ReNcell CX (cell line): ENCODE results near the gene NEUROG1.

GRCh38 chr5:133820207-133821074 is 148.0 kb downstream of the C5orf15 start:
- PRO-cap: no peak

DNA sequence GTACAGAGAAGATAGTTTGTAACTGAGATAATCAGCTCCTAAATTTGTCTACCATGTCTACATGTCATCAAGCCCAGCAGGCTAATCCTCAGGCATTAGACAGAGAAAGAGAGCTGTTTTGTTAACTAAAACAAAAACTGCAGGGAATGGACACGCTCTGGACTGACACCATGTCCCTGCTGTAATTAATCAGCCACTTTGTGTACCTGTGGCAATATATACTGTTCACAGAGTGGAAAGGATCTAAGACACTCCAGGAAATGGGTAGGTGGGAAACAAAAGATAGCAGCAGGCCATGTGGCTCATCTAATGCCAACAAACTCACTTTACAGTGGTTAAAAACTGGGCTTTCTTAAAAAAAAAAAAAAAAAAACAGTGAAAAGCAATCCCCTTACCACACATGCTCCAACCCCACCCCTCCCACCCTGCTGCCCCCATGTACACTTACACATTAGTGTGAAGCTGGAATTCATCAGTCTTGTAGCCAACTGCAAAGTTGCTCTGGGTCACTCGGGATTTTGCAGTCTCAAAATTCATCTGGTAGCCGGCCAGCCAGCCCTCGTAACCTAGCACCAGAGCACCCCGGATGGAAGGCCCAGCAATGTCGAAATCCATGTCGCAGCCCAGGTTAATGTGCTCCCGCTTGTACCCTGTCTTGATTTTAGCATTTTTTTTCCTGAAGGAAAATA is 12.0 kb upstream of the C5orf15 start:
- PRO-cap: no peak

DNA sequence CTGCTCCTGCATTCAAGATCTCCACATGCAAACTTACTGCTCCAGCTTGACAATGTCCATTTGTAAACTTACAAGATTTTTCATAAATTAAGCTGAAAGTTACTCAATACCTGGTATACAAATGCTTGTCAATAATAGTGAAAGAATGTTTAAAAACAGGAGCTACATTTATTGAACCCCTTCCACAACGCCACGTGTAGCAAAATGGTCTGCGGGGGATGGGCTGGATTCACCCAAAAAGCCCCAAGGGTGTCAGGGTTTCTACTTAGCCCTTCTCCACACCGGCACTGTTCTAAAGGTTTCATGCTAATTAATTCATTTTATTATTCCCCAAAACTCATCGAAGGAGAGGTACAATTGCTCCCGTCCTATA is 1.4 kb downstream of the VDAC1 start:
- PRO-cap: no peak

DNA sequence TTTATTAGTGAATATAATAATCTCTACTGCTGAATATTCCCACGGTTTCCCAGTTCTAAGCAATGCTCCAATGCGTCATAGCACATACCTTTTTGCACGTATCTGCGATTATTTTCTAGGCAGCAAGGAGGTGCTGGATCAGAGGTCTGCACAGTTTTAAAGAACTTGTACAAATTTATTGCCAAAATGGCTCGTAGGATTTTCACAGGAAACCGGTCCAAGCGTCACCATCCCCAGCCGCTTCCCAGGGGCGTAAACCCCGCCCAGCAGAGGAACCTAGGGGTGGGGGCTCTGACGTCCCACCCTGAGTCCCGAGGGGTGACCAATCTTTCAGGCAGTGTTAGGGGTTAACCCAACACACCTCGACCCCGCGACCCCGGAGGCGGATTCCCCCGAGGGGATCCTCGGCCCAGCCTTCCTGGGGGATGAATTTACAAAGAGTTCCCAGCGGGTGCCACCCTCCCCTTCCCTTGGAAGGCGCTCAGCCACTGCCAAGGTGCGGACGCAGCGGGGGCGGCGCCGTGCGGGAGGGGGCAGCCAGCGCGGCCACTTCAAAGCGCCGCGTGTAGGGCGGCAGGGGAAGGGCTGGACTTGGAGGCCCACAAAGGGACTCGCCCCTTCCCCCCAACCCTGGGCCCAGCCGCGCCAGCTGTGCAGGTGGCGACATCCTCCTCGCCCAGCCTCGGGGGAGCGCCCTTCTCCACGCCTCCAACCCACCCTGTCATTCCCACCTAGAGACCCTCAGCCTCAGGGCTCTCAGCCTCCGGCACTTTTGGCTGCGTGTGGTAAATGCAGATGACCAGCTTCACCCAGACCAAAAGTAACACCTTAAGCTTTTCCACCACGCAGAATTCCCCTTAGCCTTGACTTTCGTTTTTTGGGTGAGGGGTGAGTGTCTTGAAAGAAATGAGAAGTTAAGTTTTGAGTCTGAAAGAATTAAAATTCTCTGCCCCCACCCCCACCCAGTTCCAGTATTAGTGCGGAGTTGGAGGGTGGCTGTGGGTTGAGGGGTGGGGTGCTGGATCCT is 43.4 kb upstream of the TCF7 start:
- PRO-cap: no peak

- PRO-cap: no peak
These were observed 8.7 kb downstream of the TCF7 start for GRCh38 chr5:134123165-134123661.

DNA sequence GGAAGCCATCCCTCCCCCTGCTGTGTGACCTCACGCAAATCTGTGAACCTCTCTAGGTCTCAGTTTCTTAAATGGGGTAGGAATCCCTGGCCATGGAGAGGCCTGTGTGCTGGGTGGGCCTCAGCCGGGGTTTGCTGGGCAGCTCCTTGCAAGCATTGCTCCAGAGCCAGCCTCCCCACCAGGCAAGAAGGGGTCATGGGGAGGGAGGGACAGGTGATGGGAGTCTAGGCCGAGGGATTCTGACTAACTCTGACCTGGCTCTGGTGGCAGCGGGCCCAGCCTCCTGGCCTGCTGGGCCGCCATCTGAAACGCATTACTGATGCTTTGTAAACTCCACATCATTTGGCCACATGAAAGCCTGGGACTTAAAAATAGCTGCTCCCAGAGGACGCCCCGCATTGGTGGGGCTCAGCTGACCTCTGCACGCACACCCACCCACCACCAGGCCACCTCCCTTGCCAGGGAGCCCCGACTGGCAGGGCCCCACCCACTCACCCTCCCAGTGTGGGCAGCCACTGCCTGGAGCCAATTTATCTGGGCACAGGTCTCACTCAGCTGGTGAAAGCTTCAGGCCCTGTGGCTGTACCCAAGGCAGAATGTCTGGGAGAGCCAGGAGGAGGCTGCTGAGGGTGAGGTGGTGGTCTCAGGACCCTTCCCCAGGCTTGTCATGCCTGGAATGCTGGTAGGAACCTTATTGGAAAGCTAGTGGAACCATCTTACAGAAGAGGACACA is 10.6 kb downstream of the TCF7 start:
- PRO-cap: no peak

DNA sequence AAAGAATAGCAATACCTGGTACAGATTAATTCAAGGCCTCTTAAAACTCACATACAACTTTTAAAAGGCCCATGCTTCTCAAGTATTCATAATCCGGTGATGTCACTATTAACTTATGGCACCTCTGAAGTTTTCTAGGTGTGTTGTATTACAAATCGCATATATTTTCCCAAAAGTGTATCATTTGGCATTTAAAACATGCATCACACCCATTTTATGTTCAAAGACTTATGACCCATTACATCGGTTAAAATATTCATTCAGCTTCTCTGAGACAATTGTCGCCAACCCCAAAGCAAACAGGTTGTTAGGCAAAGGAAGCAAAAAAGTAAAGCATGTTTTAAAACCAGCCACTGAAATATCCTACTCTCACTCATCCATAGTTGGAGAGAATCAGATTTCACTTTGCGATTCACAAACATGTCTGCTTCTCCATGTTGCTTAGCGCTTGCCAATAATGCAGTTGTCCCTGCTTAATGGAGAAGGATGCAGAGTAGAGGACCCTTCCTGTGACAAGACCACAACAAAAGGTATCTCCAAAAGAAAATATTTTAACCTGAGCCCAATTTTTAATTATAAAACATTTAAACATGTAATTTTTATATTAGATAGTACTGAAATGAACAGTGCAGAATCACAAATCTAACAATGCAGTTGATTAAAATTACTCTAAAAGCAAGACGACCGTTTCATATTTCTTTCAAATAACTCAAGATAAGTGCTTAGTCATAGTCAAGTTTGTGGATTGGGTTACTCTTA is 1.7 kb downstream of the SKP1 start:
- PRO-cap: no peak

DNA sequence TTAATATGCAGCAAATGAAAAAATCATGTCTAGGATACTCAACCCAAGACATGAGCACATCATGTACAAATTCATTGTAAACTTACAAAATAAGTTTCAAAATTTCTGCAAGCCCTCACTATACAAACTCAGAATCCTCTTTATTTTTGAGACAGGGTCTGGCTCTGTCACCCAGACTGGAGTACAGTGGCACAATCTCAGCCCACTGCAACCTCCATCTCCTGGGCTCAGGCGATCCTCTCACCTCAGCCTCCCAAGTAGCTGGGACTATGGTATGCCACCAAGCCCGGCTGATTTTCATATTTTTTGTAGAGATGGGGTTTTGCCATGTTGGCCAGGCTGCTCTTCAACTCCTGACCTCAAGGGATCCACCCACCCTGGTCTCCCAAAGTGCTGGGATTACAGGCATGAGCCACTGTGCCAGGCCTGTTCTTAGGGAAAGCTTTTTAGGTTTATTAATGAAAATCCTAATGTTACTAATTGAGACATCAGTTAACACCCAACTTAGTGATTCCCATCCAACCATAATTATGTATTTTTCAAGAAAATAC is 18.4 kb upstream of the SKP1 start:
- PRO-cap: no peak

- PRO-cap: no peak
These were observed 21.3 kb downstream of the PPP2CA start for GRCh38 chr5:134204603-134204986.

DNA sequence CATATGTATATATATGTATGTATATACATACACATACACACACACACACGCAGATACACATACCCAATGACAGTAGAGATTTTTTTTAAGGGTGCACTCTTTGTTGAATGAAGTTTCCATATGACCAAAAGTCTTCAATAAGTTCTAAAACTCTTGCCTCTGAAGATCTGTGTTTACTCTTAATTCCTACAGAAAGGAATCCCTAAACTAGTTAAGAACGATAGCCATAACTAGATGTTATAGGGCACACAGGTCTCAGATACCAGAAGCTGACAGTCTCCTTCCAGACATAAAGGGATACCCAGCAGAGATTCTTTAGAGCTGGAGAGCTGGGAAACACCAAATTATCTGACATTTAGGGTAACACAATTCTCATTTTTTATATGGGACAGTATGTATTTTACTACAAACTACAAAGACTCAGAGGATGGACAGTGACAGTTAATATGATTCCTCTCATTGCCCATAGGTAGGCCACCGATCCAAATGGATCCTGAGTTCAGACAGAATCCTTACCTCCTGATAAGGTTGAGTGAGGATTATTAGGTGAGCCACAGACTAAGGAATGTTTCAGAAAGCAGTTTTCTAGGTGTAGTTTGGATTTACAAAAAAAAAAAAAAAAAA is 12.4 kb downstream of the CDKN2AIPNL start:
- PRO-cap: no peak

GRCh38 chr5:134401372-134401916 is 10.2 kb downstream of the CDKN2AIPNL start:
- PRO-cap: no peak

GRCh38 chr5:134577774-134578117 is 52.3 kb downstream of the JADE2 start:
- PRO-cap: unidirectional peak, minus-strand start at chr5:134577867

DNA sequence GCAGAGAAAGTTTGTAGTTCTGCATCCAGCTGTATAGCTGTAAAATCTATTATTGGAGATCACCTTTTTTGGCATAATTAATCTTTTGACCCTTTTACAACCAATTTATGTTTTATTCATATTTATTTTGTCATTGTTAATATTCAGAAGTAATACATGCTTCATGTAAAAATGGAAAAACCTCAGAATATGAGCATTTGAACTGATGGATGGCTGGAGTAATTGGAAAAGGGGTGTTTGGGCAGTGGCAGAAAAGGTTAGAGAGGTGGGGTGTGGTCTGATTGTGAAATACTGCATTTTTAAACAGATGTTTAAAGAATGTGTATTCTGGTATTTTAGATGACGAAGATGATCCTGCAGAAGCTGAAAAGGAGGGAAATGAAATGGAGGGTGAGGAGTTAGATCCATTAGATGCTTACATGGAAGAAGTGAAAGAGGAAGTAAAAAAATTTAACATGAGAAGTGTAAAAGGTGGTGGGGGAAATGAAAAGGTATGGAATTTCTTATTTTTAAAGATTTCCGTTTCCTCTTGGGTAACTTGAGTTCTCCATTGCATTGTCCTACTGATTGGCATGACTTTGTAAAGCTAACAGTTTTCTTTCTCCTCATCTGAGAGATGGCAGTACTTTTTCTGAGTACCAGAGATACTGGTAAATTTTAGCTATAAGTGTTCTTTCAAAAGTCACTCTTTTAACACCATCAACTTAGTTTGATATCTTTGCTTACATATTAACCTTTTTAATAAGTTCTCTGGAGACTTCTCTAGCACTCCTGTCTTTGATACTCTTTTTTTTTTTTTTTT is 18.9 kb downstream of the DDX46 start:
- PRO-cap: no peak

- PRO-cap: no peak
These were observed 22.3 kb downstream of the DDX46 start for GRCh38 chr5:134780717-134781405.

- PRO-cap: no peak
These were observed 22.7 kb downstream of the PCBD2 start for GRCh38 chr5:134927415-134928235.

GRCh38 chr5:135025074-135025630 is 8.9 kb downstream of the PITX1 start:
- PRO-cap: unidirectional peak, minus-strand start at chr5:135025181

- PRO-cap: no peak
These were observed 91.6 kb downstream of the MACROH2A1 start for GRCh38 chr5:135307360-135307896.

DNA sequence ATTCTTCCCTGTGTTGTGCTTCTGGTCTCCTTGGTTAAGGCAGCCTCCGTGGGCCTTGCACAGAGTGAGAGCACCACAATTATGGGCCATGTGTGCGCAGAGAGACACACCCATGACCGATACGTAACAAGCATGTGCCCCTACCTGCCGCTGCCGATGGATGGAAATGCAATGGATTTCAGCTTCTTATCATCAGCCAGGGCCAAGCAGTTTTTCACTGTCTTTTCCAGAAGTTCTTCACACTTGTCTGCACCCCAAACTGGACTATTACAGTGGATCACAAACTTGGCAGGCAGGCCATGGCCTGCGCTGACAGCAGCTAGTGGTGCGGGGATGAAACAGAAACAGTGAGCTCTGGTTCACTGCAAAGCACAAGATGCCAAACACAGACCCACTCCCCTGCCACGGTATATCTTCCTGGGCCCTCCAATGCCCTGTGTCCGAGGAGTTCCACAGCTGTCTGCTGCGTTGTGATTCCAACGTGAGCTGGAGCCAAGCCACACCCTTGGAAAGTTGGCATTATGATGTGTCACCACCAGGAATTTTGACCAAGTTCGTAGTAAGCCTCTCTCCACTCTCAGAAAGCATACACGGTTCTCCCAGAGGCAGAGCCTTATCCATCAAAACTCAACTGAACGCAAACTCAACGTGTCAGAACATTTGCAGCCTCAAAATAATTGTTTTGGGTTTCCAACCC is 55.8 kb downstream of the MACROH2A1 start:
- PRO-cap: no peak

GRCh38 chr5:135535849-135536344 is at the start of gene NEUROG1:
NEUROG1 (minus strand) TSS chr5:135535964.
- PRO-cap: no peak

DNA sequence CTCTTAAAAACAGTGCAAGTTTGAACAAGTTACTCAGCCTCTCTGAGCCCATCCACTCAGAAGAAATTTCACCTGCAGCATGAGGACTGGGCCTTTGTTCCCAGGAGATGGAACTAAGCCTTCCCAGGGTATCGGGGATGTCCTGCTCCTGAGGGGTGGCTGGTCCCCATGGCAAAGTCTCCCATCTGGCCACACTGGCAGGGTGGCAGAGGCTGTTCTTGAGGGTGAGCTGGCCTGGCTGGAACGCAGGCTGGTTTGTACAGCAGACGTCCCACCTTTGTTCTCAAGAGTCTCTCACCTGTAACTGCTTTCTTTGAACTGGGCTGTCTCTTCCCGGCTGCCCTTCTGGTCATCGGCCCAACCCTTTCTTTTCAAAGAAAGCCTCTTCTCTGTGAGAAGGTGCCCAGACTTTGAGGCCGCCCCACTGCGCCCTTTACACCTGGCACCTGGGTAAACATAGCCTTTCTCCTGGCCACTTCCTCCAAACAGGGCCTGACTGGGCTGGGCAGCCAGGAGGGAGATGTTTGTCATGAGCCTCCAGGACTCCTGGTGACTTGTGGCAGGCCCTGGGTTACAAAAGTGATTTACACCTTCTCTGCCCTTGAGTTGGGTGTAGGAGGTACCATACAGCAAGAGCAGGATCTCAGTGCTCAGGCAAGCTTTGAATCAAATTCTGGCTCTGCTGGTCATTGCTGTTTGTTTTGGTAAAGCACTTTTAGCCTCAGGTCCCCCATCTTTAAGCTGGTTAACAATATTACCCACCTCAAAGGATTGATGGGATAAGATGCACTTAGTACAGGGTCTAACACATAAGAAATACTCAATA is 127.1 kb upstream of the CXCL14 start:
- PRO-cap: no peak